NCI-H460 (cell line): ENCODE results near the gene ATRN.

RAMPAGE:
- cytosol, long total RNA = no peak
- long total RNA = no peak
- nucleus, long total RNA = no peak
Measured at GRCh38 chr20:3117785-3118291, 33.3 kb upstream of the AVP start.

DNA sequence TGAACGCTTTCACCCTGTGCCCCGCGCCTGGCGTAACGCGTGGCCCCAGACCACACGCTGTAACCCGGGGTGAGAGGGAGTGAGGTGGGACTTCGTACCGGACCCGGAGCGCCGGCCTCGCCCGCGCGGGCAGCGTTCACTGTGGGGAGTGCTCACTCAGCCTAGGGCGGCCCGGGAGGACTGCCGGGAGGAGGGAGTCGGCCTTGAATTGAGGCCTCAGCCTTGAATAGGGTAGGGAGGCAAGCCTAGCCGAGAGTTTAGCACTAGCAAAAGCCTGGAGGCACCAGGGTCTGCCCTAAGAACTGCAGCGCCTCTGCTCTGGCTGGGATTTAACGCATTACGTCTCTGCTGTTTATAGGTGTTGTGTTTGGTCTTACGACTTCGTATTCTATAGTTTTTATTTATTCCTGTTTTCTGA, 891 bp upstream of the LZTS3 start:
RAMPAGE:
- cytosol, long total RNA = no peak
- long total RNA = no peak
- nucleus, long total RNA = no peak

RAMPAGE:
- cytosol, long total RNA = no peak
- long total RNA = no peak
- nucleus, long total RNA = no peak
Measured at GRCh38 chr20:3238505-3239096, 389 bp downstream of the SLC4A11 start.

DNA sequence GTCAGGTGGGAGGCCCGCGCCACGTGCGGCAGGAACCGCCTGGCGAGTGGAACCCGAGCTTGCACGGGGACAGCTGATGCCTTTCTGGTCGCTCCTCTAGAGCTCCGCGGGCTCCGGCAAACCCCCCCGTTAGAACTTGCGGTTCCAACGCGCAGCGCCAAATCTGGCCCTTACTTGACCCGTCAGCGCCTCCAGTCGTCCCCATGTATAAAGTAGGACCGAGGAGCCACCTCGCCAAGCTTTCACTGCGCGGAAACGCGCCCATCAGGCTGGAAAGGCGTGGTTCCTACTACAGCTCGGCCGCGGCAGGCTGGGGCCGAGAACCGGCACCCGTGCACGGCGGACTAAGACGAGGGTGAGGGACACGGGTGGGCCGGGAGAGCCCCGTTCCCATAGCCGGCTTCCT, 9.7 kb upstream of the SLC4A11 start:
RAMPAGE:
- cytosol, long total RNA = no peak
- long total RNA = no peak
- nucleus, long total RNA = no peak

GRCh38 chr20:3406270-3407278, 895 bp downstream of the DNAAF9 start:
RAMPAGE:
- cytosol, long total RNA = no peak
- long total RNA = no peak
- nucleus, long total RNA = no peak

RAMPAGE:
- cytosol, long total RNA = no peak
- long total RNA = no peak
- nucleus, long total RNA = no peak
Measured at GRCh38 chr20:3470317-3471801, at the start of gene ATRN. Gene ATRN (plus strand): TSS chr20:3471018.

GRCh38 chr20:3472039-3473014, 1.5 kb downstream of the ATRN start:
RAMPAGE:
- cytosol, long total RNA = no peak
- long total RNA = no peak
- nucleus, long total RNA = no peak

DNA sequence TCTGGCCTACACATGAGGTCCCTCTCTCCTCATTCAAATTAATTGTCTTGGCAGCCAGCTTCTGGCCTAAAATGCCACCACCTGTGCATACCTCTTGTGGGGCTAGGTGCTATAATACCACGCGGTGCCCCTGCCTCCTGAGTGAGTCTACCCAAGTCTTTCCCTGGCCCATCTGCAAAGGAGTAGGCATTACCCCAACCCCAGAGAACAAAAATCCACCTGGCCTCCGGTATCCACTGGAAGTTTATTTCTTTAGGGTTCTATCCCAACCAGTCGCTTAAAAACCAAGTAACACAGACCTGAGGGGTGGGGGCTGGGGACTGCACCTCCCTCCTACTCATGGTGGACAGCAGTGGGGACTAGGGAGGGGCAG, 14.3 kb downstream of the ADISSP start:
RAMPAGE:
- cytosol, long total RNA = no peak
- long total RNA = no peak
- nucleus, long total RNA = no peak

DNA sequence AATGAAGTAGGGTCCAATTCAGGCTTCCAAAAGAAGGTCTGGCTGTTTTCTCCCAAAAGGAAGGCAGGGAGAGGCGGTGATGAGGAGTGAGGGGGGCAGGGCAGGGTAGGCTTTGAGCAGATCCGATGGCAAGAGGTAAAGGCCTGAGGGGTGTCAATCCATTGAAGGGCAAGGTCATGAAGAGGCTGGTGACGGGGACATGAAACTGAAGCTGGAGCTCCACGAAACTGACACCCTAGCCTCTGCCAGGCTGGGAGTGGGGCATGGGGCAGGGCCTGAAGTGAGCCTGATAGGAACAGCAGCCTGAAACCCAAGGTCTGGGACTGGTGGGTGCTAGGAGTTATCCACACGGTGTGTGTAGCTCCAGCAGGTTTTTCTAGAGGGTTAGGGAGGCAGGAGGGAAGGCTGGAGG, 12.8 kb downstream of the ADISSP start:
RAMPAGE:
- cytosol, long total RNA = no peak
- long total RNA = no peak
- nucleus, long total RNA = no peak

DNA sequence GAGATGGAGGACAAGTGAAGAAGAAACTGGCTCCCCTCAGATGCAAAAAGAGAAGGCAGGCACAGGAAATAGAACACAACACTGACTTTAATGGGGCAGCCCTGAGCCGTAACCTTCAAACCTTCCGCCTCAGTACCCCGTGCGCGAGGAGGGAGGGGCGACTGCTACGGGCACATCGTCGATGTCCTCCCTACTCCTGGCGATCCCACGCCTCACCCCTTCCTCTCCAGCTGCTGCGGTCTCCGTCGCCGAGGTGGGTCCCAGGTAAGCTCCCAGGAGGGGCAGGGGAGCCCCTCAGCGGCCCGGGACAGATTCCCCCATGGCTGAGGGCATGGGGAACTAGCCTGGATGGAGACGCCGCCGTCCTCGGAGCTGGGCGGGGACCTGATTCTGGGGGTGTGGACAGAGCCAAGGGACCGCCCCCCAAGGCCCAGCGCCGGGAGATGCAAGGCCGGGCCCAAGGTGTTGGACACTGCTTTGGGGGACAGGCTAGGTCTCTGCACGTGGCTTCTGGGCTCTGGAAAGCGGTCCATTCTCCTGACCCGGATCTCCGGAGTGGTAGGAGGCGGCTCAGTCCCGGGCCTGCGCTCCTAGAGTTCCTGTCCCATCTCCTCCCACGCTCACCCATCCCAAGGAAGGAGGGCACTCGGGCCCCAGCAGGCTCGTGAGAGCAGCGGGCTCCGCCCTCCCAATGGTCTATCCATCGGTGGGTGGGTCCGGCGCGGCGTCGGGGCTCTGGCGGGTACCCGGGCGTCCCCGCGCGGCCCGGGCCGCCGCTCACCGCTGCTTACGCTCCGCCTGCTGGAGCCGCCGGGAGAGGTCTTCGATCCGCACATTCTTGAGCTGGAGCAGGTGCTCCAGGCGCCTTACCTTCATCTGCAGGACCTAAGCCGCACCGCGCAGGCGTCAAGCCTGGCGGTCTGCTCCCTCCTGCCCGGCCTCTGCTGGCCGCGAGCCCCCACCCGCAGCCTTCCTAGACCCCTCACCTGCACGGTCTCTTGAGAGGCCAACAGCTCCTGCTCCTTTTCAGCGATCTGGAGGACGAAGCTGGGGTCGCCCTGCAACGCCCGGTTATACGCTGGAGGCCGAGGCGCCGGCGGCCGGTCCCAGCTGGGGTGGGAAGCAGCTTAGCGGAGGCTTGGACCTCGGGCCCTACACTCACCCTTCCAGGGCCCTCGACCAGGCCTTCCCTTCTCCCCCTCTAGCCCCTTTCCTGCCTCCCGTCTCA, 3.4 kb downstream of the SPEF1 start:
RAMPAGE:
- cytosol, long total RNA = no peak
- long total RNA = no peak
- nucleus, long total RNA = no peak

GRCh38 chr20:3846005-3846547, 558 bp upstream of the MAVS start:
RAMPAGE:
- cytosol, long total RNA = no peak
- long total RNA = no peak
- nucleus, long total RNA = no peak

DNA sequence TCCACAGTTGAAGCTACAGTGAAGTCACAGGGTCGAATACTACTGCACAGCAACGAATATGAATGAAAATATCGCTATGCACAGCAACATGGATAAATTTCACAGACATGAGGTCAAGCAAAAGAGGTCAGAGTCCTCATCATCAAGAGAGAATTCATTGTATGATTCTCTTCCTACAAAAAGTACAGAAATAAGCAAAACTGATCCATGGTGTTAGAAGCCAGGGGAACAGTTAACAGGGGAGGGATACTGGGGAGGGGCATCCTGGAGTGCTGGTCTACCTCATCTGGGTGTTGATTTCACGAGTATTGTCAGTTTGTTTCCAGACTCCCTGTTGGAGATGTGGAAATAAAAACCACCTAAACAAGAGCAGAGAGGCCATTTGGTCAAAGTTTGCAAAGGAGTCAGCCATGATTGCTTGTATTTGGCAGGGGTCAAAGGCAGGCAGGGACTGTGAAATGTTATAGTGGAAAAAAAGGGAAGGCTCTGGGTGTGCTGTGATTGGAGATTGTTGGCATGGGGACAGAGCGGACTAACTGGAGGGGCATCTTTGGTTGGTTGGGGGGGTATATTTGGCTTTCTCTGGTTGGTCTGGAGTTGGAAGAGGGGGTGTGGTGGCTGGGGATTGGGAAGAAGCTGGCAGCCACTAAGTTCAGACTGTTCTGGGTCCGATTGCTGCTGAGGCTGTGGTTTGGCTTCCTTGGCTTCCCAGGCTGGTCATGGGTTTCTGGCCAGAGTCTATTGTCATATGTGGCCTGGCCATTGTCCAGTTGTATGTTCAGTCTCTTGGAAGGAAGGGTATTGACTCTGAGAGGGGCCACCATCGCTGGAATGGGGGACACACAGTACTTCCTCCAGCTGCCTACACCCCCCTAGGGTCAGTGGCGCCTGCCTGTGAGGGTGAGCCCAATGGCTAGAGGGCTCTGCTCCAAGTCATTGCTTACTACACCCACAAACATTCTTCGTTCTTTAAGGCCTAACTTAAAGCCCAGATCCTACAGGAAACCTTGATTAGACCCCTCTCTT, 14.8 kb upstream of the PANK2 start:
RAMPAGE:
- cytosol, long total RNA = no peak
- long total RNA = no peak
- nucleus, long total RNA = no peak

DNA sequence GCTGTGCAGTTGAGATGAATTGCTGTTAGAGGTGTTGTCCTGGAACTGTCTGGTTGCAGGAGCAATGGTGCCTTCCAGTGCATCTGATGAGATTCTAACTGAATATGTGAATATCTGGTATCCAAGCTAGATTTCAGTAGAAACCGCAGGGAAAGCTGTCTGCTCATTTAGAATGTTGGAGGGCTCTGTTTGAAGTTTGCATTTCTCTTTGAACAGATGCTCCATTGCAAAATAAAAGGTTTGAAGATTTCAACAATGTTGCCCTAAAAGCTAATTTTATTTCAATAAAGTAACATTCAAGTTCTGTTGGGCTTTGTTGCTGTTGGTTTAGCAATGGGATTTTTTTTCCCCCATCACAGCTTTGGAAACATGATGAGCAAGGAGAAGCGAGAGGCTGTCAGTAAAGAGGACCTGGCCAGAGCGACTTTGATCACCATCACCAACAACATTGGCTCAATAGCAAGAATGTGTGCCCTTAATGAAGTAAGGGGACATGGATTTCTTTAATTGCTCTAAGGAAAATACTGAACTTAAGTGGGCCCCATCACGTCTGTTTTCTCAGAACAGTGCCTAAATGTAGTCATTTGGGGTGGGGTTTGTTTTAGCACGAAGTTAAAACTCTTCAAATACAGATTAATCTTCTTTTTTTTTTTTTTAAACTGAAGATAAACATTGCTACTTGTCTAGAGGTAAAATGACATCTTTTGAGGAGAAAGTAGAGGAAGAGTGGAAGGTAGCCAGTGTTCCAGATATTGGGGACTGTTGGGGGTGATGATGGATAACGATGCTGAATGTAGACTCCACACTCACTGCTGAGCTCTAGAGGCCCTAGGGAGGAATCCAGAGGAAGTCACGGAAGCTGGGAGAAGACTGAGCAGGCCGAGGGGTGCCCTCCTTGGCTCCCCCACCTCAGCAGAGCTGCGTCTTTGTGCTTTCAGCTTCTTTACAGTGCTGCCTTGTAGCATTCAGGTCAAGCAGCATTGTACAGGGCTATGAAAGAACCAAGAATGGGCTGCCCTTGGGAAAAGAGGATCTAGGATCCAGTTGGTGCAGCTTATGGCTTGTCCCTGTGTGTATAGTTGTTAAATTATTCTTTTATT, 27.7 kb downstream of the PANK2 start:
RAMPAGE:
- cytosol, long total RNA = no peak
- long total RNA = no peak
- nucleus, long total RNA = no peak

GRCh38 chr20:4112601-4112920, 36.1 kb upstream of the SMOX start:
RAMPAGE:
- cytosol, long total RNA = no peak
- long total RNA = no peak
- nucleus, long total RNA = no peak

DNA sequence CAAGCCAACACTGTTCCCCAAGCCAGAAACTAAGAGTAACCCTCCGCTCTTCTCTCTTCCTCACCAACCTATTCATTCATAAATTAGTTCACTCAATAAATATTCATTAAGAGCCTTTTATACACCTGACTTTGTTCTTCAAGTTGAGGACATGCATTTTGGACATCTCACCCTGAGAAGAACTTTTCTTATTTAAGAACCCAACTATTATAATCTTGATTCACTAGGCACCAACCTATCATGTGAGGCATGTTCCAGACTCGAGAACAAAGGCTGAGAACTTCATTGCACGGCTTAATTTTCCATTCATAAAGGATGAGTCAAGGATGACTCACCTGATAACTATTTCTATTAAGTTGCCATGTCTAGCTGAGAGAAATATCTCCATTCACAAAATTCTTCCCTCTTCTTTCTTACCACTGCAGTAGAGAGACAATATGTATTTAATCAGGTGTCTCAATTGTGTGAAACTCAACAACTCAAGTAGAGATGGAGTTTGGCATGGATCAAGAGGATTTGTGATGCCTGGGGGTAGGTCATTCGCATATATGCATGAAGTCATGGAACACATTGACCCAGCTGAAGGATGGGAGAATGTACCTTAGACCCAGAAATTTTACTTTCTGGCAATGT, 173.4 kb upstream of the PRNP start:
RAMPAGE:
- cytosol, long total RNA = no peak
- long total RNA = no peak
- nucleus, long total RNA = no peak

RAMPAGE:
- cytosol, long total RNA = no peak
- long total RNA = no peak
- nucleus, long total RNA = no peak
Measured at GRCh38 chr20:4656343-4656936, 29.8 kb upstream of the PRNP start.

GRCh38 chr20:4855560-4855959, 32.2 kb upstream of the RASSF2 start:
RAMPAGE:
- cytosol, long total RNA = no peak
- long total RNA = no peak
- nucleus, long total RNA = no peak

DNA sequence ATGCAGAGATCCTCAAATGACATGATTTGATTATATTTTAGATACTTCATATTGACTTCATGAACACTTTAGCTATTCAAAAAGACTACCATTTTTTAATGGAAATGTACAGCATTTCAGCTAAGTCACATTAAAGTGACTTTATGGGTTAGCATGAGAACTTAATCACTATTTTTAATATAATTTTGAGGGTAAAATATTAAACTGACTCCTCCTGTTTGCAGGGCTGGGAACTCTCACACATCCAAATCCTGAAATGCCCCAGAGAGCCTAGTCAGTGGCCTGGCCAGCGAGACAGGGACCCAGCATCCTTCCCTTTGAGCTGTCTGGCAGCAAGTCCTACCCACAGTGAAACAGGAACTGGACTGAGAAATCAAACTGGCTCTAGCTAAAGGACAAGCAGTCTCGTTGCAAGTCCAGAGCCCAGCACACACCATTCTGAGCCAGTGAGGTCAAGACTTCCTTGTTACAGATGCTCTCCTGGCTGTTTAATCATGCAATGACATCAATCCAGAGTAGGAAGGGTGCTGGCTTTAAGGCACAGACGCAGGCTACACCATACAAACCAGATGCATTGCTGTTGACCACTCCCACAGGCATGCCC, 63.3 kb upstream of the RASSF2 start:
RAMPAGE:
- cytosol, long total RNA = no peak
- long total RNA = no peak
- nucleus, long total RNA = no peak

GRCh38 chr20:4951057-4951799, 50.1 kb downstream of the SLC23A2 start:
RAMPAGE:
- cytosol, long total RNA = no peak
- long total RNA = no peak
- nucleus, long total RNA = no peak

GRCh38 chr20:4967265-4967819, 34.0 kb downstream of the SLC23A2 start:
RAMPAGE:
- cytosol, long total RNA = no peak
- long total RNA = no peak
- nucleus, long total RNA = no peak